Progenitor cell of endocrine pancreas (in vitro differentiated cells): ENCODE measurements around a stretch of chr15.

GRCh38 chr15:63054111-63054792 lies 11.7 kb downstream of the TPM1 start:
- PRO-cap, result no peak

DNA sequence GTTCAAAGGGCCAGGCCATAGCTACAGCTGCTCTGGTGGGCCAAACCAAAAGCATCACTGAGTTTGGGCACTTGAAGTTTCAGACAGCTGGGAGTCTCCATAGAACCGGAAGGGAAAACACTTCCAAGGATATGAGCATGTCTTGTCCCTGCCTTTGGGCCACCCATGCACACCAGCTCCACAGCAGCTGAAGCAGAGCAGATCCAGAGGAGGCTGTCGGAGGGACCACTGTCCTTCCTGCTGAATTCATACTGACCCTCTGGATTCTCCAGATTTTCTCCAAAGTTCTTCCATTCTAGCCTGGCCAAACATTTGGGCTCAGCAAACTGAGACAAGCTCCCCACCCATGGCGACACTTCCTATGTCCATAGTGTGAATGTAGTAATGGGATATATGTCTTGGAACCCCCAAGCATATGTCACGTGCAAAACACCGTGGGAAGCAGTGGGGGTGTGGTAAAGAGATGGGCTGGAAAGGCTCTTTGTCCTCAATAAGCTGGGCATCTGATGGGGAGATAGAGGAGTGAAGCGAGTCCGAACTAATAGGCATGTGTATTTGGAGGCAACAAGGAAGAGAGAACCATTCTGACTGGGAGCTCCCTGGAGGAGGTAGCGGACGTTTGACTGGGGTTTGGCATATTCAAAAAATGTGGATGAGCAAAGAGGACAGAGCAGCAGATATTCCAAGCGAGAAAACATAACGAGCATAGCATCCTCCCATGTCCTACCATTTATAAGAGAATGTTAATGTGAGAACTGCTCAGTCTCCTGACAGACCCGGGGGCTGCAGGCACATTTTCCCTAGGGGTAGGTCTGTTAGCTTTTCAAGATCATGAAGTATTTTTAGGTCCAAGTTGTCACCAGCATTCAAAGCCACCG lies 25.4 kb downstream of the TPM1 start:
- PRO-cap, result no peak

- PRO-cap, result no peak
Measured at GRCh38 chr15:63075411-63075774, 32.8 kb downstream of the TPM1 start.

GRCh38 chr15:63189856-63190745 lies 695 bp downstream of the RAB8B start:
- PRO-cap, result no peak

DNA sequence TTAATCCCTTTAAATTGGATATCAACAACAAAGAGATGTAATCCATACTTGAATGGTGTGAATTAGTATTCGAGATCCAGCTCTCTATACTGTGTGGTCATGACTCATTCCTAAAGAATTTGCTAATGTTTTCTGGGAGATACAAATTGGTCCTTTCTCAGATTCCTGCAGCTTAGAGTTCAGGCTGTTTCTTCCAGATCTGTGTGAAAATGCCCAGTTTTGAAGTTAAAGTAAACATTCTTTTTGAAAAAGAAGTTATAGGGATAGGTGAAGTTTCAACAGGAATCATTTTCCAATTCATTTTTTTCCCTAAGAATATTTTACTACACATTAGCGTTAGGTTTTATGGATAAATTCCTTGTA lies 20.7 kb upstream of the APH1B start:
- PRO-cap, result unidirectional peak, plus-strand start at position 160 of the sequence

- PRO-cap, result no peak
Measured at GRCh38 chr15:63341937-63342296, 39.7 kb downstream of the CA12 start.

GRCh38 chr15:63381028-63381318 lies 673 bp downstream of the CA12 start:
- PRO-cap, result no peak

DNA sequence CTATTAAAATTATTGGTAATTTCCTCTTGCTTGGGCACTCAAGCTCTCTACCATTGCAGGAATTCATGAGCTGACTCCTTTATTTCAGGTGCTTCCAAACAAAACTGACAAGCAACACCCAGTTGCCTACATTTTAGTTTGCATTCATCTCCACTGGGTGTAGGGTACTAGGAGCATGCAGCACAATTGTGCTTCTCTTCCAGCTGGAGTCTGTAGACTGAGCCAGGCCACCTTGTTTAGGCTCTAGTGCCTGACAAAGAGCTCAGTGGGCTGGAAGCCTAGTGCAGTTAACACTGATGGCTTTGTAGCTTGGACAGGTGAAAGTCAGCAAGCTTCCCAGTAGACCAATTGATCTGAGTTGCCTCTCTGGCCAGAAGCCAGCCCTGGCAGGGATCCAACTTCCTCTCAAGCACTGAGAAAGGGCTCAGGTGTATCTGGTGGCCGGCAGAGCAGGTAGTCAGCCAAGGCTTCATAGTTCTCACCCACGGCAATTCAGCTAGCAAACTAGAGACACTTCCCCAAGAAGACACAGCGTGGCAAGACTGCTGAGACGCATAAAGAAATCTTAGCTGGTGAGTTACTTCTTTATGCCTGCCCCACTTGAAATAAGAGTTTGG lies 8.2 kb upstream of the CA12 start:
- PRO-cap, result no peak

GRCh38 chr15:63506181-63506943 lies 2.0 kb downstream of the USP3 start:
- PRO-cap, result no peak

DNA sequence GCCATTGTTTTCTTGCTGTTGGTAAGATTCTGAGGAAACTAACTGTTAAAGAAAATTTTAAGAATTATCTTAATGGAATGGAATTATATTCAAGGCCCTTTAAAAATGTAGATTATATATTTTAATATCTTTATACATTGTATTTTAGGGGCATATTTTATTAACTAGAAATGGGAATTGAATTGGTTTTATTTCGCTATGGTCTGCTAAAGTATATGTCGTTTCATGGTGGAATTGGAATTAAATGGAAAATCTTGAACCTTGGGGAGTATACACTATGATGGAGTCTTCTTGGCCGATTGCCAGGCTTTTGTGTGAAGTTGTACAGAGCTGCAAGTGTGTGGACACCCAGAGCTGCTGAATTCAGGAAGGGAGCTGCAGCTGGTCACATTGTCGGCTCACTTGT lies 35.0 kb downstream of the USP3 start:
- PRO-cap, result no peak

DNA sequence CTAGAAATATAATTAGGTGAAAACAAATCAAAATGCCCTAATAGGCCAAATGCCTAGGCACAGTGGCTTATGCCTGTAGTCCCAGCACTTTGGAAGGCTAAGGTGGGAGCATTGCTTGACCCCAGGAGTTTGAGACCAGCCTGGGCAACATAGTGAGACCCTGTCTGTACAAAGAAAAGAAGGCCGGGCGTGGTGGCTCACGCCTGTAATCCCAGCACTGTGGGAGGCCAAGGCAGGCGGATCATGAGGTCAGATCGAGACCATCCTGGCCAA lies 20.0 kb upstream of the FBXL22 start:
- PRO-cap, result no peak

GRCh38 chr15:63582544-63583071 lies 14.6 kb upstream of the FBXL22 start:
- PRO-cap, result no peak

DNA sequence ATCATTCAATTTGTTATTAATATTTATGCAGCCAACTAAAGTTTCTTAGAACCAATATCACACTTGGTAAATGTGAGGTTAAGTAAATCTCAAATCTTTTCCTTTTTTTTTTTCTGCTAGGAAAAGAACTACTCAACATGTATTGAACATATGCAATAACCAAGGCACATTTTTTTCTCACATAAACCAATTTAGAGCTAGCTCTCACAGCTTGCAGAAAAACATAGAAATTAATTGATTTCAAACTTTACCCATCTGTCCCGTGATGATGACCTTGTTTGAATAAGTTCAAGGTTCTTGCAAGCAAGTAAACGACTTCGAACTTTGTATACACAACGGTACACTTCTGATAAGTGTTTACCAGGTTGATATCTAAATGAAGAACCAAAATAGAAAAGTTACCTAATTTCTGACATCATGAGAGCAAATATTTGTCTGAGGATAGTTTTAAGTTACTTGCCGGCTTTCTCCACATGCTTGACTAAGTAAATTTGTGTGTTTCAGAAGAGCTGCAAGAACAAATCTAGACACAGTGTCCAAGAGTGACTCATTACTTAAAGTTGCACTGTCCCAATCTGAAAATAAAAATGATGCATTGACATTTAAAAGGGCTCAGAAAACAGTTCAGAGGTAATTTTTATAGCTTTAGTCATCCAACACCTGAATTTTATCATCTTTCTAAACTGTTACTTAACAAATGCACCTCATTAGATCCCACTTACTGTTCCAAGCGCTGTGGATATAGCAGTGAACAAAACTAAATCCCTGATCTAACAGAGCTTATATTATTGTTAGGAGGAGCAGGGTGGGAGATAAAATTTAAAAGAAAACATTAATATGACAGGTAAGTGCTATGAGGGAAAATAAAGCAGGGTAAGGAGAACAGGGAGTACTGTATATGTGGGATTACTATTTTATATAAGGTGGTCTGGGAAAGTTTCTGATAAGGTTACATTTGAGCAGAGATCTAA lies 115.1 kb downstream of the HERC1 start:
- PRO-cap, result no peak

GRCh38 chr15:63927982-63929094 lies 94.6 kb upstream of the HERC1 start:
- PRO-cap, result no peak

GRCh38 chr15:64013643-64014095 lies 32.6 kb downstream of the DAPK2 start:
- PRO-cap, result no peak

GRCh38 chr15:64024405-64025215 lies 21.7 kb downstream of the DAPK2 start:
- PRO-cap, result no peak

- PRO-cap, result no peak
Measured at GRCh38 chr15:64044674-64045352, 1.5 kb downstream of the DAPK2 start.

DNA sequence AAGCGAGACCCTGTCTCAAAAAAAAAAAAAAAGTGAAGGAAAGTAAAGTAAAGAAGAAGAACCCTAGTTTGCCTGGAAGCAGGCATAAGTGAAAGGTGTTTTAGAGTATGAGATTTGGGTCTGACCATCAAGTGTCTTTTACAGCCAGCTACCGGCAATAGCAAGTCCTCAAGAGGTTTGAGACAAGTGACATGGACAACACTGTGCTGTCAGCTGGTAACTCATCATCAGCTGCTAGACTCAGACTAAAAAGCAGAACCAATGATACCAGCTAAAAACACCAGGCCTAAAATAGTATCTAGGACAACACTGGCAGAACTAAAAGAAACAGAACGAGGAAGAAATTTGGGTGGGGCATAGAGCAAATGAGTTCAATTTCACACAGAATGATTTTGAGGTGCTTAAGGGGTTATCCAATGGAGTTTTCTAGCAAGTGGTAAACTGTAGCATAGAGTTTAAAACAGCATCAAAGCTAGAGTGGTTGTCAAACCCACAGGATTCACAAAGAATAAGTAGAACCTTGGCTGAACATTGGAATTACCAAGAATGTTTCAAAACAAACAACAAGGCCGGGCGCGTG lies 4.1 kb downstream of the CIAO2A start:
- PRO-cap, result no peak

- PRO-cap, result unidirectional peak, minus-strand start at chr15:64503229
Measured at GRCh38 chr15:64502990-64503982, 42.9 kb downstream of the ZNF609 start.

DNA sequence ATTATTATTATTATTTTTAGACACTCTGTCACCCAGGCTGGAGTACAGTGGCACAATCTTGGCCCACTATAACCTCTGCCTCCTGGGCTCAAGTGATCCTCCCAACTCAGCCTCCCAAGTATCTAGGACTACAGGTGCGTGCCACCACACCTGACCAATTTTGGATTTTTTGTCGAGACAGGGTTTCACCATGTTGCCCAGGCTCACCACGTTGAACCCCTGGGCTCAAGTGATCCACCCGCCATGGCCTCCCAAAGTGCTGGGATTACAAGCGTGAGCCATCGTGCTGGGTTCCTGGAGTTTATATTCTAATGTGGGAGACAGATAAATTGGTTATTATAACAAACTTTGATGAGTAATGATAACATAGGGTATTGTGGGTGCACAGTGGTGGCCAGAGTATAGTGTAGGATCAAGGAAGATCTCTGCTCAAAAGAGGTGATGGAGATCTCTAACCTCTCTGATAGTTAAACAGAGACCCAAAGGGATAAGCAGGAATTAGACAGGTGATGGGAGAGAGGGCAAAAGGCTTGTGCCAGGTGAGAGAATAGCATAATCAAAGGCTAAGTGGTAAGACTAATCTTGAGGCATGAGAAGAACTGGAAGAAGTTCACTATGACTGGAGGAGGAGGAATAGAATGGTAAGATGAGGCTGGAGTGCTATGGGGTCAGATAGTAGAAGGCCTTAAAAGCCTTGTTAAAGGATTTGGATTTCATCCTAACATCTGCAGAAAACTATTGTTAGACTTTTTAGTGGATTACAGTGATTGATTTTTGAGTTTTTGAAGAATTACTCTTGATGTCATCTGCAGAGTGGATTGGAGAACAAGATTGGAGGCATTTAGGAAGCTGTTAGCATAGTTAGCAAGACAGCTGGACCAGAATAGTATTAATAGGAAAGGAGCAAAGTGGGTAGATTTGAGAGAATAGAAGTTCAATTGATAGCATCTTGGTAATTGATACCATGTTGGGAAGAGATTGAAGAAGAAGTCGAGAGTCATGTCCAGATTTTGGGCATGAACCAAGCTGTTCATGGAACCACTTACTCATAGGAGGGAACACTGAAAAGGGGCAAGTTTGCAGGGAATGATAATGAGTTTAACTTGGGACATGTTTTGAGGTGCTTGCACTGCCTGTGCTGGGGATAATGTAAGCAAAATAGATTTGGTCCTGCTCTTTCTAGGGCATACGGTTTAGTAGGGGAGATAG lies 57.8 kb downstream of the ZNF609 start:
- PRO-cap, result no peak